Placental pericyte (primary cell): ENCODE results near the genes SLC39A10, HECW2 and PGAP1.

GRCh38 chr2:192123815-192124180 lies 70.9 kb downstream of the TMEFF2 start:
- CAGE, long polyA plus RNA = no peak

- CAGE, long polyA plus RNA = no peak
Observed at GRCh38 chr2:192165534-192166010, 29.2 kb downstream of the TMEFF2 start.

- CAGE, long polyA plus RNA = no peak
Observed at GRCh38 chr2:195656509-195657409, at the start of gene SLC39A10. SLC39A10 (plus strand) TSS chr2:195657226.

- CAGE, long polyA plus RNA = no peak
Observed at GRCh38 chr2:196160870-196161517, 10.4 kb downstream of the STK17B start.

DNA sequence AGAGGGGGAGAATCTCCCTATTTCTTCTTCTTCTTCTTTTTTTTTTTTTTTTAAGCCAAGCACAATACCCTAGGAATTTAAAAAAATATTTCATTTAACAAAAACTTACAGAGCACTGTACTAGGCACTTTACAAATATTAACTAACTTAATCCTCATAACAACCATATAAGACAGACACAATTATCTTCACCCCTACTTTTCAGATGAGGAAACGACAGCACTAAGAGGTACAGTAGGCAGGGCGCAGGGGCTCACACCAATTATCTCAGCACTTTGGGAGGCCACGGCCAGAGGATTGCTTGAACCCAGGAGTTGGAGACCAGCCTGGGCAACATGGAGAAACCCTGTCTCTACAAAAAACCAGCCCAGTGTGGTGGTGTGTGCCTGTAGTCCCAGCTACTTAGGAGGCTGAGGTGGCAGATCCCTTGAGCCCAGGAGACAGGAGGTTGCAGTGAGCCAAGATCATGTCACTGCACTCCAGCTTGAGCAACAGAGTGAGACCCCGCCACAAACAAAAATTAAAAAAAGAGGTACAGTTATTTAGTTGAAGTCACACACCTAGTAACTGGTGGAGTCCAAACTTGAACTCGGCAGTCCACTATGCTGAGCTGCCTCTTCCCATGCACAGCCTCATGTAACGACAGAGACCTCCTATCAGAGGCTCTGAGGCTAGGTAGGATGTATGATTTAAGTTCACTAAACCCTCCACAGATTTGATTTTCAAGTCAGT lies 8.8 kb downstream of the STK17B start:
- CAGE, long polyA plus RNA = no peak

DNA sequence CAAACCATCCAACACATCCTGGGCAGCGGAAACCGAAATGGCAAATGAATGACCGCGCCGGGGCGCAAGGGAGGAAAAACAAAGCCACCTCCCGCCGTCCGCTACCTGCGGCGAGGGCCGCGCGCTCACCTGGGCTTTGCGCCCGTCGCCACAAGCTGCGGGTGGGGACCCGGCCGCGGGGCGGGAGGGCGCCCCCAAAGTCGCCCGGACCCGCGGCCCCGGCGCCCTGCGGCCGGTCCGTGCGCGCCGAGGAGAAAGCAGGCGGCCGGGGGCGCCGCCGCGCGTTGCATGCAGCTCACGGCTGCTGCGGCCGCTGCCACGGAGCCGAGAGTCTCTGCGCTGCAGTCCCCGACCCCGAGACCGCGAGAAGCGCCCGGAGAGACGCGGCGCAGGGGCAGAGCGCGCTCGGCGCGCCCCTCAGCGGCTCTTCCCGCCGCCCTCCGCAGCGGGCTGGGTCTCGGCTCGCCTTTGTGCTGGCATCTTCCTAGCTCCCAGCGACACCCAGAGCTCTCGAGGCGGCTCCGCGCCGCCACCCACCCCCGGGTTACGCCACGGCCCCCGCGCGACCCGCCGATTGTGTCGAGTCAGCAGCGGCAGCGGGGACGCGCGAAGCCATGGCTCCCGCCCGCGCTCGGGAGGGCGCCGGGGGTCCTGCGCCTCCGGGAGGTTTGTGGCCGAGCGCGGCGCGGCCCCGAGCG lies 562 bp downstream of the HECW2 start:
- CAGE, long polyA plus RNA = no peak

GRCh38 chr2:196593341-196593957 lies at the start of gene HECW2:
HECW2 (minus strand) TSS chr2:196593554.
- CAGE, long polyA plus RNA = no peak

DNA sequence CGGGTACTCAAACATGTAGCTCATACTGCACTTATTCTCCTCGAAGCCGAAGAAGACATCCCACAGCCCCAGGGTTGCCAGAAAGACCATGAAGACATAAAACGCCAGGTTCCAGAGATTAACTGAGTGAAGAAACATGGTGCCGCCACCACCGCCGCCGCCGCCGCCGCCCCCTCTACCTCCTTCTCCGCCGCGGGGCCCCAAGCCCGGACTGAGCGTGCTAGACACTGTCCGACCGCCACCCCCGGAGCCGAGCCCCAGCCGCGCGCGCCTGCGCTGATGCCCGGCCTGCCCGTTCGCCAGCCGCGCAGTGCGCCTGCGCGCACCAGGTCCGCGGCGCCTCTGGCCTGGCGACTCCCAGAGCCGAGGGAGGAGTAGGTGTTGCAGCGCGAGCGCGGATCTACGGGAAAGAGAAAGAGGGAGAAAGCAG lies at the start of gene PGAP1:
TSS of gene PGAP1 (minus strand) at position 229 of the 430 bp plus-strand sequence.
- CAGE, long polyA plus RNA = no peak

- CAGE, long polyA plus RNA = no peak
Observed at GRCh38 chr2:196983284-196983720, 56.8 kb upstream of the PGAP1 start.

- CAGE, long polyA plus RNA = no peak
Observed at GRCh38 chr2:197185003-197185656, 125.5 kb downstream of the ANKRD44 start.

DNA sequence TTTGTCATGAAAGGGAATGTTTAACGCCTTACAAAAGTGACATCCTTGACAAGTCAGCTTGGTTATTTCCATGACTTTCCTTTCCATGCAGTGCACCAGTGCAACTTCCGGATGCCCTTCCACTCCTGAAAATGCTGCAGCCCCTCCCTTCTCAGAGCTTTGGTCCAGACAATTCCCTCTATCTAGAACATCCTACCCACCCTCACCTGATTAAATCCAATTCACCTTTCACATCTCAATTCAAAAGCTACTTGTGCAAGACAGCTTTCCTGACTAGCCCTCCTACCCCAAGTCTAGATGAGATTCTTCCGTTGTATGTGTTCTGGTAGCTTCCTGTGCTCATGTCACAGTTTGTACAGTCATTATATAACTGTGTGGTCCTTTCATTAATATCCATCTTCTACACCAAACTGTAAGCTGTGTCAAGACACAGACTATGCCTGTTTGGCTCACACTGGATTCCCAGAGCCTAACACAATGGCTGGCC lies 72.8 kb downstream of the ANKRD44 start:
- CAGE, long polyA plus RNA = no peak

DNA sequence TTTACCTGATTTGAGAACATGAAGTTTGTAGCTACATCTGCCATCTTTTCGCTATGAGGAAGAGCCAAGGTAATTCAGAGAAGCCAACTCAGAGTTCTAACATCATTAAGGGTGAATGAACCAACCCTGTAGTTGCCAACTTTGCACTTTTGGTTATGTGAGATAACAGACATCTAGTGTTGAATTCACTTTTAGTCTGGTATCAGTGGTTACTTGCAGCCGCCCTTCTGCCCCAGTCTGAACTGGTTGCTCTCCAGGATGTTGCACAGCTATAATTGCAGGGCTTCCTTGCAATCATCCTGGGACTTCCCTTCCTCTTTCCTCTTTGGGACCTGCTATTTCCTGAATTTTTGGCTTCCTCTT lies 21.2 kb downstream of the HSPD1 start:
- CAGE, long polyA plus RNA = no peak

DNA sequence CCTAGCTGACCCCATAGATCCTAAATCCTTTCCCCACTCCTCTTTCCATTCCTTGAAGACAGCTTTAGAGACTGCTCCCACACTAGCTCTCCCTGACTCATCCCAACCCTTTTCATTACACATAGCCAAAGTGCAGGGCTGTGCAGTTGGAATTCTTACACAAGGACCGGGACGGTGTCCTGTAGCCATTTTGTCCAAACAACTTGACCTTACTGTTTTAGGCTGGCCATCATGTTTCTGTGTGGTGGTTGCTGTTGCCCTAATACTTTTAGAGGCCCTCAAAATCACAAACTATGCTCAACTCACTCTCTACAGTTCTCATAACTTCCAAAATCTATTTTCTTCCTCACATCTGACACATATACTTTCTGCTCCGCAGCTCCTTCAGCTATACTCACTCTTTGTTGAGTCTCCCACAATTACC lies 66.0 kb downstream of the MOB4 start:
- CAGE, long polyA plus RNA = no peak

DNA sequence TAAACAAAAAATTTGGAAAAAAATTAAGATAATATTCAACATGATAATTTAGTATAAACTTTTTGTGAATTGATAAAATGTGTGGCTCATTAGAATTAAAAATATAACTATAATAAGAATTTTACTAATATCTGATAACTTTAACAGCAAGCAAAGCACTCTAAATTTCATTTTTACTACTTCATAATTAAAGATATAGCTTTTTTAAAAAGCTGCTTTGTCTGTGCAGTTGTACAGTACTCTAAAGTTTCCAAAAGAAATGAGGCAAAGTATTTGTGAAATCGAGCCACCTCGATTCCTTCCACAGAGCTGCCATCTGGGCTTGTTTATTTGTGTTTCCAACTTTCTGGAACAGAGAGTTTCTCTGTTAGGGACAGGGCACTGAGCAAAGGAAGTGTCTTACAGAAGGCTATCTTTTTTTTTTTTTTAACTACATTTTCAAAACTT lies 986 bp downstream of the RFTN2 start:
- CAGE, long polyA plus RNA = no peak

DNA sequence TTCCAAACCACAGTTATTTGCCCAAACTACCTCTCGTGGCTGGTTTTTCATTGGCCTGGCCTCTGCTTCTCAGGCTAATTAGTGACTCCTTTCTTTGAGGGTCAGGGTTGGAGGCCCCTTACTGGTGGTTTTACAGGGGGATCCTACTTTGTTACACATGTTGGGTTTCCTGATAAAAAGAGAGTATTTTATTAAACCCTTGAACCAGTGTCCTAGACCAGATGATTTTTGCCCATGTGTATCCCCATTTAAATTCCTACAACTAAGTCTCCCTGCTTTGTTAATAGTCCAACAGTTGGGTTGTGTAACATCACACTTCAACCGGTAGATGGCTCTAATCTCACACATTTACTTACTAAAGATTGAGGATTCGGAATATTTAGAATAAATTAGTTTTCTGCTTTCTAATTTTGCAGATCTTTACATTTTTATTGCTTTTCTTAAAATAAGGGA lies 2.3 kb downstream of the MARS2 start:
- CAGE, long polyA plus RNA = no peak

- CAGE, long polyA plus RNA = no peak
Observed at GRCh38 chr2:197708258-197709014, 3.3 kb downstream of the MARS2 start.

- CAGE, long polyA plus RNA = no peak
Observed at GRCh38 chr2:197909263-197909787, 104.9 kb downstream of the PLCL1 start.

GRCh38 chr2:198371876-198372455 lies 567.6 kb downstream of the PLCL1 start:
- CAGE, long polyA plus RNA = no peak

GRCh38 chr2:199456707-199457740 lies 715 bp downstream of the SATB2 start:
- CAGE, long polyA plus RNA = no peak

DNA sequence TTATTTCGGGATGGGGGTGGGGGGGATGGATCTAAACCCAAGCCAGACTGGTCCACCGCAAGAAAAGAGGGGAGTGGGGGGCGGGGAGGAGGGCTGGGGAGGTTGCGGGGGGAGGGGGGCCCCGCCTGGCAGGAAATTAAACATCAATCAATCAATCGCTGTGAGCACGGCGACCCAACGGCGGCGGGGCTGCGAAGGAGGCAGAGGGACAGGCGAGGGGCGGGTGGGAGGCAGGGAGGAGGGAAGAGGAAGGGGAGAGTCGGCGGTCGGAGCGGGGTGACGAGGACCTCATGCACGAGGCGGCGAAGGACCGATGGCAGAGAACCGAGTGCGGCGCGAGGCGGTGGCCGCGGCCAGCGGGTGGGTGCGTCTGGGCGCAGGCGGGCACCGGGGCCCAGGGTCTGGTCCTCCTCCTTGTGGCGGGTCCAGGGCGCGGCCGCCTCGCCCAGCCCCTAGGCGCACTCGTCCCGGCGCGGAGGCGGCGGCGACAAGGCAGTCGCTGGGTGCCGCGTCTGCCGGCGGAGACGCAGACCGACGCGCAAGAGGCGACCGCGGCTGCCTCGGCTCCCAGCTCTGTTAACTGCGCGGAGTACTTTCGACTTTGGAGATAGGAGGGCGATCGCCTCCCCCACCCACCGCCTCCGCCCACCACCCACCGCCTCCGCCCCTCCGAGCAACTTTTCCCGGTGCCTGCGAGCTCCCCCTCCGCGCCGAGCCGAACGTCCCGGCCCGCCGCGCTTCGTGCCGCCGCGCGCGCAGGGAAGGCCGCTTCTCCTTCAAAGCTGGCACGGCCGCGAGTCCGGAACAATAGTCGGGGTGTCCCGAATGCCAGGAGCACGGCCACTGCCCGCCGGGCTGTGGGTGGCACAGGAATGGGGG lies 624 bp upstream of the SATB2 start:
- CAGE, long polyA plus RNA = no peak